Mammary microvascular endothelial cell (primary cell): ENCODE data around the gene CALML5.

DNA sequence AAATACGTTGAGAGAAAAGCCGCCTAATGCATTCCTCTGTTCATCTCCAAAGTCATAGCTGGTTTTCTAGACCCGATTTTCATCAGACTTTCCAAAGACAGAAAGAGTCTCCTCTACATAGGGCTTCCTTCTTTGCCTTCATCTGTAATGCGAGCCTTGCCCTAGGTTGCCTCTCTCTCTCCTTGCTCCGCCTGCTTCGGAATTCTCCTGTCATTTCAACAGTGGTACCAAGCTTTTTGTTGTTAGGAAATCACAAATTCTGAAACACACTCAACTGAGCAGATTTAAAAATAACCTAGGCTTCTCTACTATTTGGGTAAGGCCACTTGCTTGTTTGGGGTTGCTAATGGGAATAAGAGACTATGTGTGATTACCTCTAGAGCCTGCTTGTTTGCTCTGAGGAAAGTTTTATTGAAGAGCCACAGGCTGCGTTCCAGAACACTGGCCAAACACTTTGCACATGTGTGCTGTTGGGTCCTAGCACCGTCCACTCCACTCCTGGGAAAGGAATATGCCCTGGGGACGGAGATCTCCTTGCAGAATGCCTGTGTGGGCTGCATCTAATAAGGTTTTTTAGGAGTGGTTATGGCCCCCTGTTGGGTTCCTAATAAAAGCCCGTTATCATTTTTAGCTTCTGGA lies 68.5 kb upstream of the KLF6 start:
- RAMPAGE, long total RNA = no peak

DNA sequence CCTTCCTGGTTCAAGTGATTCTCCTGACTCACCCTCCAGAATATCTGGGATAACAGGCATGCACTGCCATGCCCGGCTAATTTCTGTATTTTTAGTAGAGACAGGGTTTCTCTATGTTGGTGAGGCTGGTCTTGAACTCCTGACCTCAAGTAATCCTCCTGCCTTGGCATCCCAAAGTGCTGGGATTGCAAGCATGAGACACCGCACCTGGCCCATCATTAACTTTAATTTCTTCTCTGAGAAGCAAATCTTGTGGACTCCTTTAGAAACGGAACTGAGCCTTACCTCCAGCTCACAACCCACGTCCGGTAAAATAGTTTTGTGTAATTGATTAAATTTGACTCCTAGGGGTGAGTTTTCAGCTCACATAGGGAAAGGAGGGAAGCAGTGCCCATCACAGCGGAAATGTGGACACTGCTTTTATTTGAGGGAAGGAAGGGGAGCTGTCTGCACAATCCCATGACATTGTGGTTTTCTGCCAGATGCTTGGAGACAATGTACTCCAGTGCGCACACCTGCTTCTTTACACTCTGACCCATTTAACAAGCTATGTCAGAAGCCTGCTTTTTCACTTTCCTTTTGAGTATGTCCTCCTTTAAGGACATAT lies 89.9 kb upstream of the KLF6 start:
- RAMPAGE, long total RNA = no peak

DNA sequence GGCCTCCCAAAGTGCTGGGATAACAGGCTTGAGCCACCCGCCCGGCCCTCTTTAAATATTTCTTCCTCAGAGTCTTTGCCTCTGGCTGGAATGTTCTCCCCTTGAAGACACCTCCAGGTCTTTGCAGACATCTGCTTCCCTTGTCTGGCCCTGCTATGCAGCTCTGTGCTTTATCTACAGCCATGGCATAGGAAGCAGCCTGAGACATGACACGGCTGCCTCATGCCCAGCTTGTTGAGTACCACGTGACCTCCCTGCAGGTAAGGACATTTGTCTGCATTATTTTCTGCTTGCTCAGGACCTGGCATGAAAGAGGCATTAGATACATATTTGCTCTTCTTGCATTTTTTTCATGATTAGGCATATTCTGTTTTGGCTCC lies 113.8 kb upstream of the KLF6 start:
- RAMPAGE, long total RNA = no peak

- RAMPAGE, long total RNA = no peak
Observed at GRCh38 chr10:3909205-3909876, 124.3 kb upstream of the KLF6 start.

DNA sequence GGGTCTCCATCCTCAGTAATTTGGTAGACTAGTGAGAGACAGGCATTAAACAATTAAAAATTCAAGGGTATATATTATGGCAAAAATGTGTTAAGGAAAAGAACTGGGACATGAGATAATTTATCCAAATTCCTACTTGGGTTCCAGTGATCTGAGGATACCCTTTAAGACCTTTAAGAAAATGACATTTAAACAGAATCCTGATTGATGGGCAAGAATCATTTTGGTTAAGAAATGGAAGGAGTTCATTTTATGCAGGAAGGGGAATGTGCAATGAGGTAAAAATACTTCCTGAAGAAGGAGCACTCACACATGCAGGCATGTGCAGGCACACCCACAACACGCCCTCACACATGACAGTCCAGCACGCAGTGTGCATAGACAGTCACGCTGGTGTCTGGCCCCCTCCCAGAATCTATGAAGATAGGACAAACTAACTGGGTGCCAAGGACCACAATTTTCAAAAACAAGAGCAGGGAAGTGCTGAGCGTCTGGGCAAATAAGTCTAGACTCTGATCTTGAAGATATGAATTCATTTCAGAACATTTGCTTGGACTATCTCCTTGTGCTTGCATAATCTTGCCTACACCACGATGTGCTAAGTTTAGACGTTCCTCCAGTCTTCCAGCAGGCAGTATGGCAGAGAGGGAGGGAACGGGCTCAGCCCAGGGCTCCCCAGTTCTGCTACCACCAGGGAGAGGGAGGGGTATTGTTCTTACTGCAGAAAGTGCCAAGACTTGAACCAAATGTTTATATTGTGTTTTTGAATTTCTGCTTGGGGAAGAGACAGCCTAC lies 276.4 kb upstream of the KLF6 start:
- RAMPAGE, long total RNA = no peak

GRCh38 chr10:4086378-4086926 lies 301.4 kb upstream of the KLF6 start:
- RAMPAGE, long total RNA = no peak

DNA sequence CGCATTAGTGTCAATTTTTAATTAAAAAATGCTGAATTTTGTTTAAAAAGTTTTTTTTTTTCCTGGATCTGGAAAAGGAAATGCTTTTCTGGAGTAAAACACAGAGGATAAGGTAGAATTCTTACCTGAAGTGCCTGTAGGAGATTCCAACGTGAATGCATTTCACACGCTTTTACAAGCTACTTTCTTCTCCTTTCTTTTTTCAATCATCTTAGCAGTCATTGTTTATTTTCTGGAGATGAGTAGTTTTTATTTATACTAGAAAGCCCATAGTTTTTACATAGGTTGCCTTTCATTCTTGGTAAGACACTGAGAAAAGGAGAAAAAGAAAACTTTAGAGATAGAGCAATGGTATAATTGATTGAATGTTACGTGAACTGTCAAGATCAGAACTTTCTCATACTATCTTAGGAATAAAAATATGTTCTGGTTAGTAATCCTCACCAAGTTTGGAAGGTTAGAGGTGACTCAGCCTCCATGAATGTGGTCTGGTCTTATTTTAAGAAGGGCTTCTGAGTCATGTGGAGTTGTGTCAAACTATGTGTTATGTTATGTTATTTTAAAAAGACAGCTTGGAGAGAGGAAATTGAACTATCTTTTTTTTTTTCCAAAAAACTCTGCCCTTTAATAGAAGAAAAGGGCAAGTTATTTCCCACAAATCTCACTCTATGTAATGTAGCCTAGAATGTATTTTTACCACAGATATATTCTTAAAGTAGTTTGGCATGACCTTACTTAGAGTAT lies 458.5 kb upstream of the KLF6 start:
- RAMPAGE, long total RNA = start-site peak on the minus strand centred at position 373 of the sequence, 37 bp wide, 111 and 25 reads in 2 replicates

DNA sequence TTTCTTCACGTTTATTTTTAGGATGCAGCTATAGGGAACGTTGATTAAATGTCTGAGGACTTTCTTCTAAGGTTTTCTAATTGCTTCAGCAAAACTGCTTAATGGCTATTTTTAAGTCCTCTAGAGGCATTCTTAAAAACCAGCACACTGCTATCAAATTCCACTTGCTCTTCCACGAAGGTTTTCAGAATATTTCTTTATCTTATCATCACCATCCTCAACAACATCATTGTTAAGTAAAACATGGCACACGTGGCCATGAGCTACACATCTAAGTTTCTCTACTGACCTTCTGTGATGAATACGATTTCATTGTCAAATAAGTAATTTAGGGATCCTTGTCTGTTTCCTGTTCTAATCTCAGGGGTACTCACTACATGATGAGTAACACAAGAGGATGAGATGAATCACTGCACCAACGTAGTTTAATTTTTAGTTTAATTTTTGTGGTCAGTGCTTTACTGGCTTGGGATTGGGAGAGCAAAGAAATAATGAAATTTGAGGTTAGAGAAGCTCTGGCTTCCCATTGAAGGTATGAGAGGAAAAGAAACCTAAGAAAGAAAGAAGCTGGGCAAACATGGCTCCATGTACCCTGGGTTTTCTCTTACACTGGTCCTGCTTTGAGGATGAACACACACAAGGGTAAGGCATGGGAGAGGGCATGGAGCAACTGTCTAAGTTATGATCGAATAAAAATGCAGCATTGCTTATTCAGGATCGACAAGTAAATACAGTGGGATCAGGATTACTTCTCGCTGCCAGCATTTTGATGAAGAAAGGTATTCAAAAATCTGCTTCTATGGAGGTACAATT lies 461.9 kb upstream of the KLF6 start:
- RAMPAGE, long total RNA = no peak

DNA sequence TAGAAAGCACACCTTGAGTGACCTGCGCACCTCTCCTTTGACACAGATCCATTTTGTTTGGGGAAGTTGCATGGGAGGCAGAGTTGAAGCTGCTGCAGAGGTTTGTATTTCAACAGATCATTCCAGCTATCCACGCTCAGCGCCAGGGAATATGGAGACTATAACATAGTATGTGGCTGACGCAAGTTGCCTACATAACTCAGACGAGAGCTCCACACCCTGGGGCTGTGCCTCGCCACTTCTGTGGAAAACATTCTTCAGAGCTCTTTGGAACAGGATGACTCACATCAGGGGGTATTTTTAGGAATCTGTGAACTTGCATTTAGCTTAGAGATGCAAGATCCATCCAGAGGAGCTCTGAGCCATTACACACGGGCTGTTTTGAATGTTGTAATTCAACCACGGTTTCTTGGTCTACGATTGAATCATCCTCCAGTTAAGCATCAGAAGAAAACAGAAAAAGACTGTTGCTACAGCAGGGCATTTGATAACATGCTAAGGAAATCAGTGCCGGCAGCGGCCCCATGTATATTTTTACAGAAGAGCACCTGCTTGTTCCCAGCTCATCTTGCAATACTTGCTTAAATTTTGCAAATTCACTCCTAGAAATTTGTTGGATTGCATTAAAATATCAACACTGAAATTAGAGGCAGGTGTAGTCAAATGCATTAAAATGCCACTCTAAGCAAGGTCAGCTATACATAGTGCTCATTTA lies 481.4 kb upstream of the AKR1E2 start:
- RAMPAGE, long total RNA = no peak

DNA sequence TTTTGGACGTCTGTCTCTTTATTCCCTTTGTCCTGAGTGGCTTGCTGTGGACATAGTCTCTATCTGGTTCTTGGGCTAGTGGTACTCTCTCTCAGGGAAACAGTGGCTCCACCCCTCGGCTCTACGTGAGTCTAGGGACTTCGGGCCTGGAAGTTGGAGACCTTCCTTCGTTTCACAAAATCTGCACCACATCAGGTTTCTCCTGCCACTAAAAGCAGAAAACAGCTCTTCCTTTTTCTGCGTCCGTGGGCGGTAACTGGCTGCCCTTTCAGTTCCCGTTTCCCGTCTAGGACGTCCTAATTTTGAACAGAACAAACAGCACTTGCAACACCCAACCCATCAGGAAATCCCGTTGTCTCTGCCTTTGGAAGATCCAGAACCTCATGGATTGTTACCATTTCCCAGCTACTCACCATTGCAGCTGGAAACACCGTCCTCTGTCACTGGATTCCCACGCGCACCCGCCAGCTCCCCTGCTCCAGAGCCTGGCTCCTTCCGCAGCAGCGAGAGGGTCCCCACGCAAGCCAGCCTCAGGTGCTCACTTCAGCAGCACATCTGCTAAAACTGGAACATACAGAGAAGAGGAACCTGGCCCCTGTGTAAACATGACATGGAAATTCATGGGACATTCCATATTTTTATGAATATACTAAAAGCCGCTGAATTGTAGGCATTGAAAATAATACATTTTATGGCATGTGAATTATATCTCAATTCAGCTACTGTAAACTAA lies 311.4 kb upstream of the AKR1E2 start:
- RAMPAGE, long total RNA = no peak

DNA sequence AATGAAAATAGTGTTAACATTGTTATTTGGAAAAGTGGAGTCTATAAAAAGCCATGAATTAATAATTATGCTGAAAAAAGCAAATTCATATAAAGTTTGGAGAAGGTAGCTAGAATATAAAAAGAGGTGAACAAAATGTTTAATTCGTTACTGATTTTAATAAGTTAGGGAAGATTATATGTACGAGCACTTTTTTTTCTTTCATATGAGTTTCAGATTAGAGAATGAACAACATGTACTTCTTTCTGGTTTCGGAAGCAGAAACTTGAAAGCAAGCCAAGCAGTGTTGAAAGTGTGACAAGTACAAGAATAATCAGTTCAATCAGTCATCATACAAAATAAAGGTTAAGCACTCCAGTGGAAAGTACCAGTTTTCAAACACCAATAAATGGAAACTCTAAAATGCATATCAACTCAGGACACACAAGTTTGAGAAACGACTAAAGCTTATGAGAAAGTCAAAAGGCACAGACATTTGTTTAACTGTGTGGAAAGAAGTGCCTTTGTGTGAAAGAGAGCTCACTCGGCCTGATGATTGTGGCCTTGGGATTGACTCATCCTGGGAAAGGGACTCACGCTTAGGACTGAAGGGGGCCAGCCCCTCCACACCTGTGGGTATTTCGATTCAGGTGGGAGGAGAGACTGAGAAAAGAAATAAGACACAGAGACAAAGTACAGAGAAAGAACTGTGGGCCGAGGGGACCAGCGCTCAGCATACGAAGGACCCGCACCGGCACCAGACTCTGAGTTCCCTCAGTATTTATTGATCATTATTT lies 60.7 kb upstream of the AKR1C1 start:
- RAMPAGE, long total RNA = no peak

DNA sequence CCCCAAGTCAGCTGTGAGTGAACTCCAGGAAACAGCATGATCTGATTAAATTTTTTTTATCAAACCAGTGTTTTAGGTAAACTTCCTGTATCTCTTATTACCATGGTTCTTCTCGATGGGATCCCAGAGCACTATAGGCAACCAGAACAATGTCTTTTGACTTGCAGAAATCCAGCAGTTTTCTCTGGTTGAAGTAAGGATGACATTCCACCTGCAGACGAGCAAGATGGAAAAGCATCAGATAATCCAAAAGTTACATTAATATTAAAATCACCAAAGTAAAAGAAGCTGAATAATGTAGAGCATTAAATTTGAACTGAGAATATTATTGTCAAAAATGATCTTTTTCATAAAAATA lies 8.0 kb downstream of the AKR1C2 start:
- RAMPAGE, long total RNA = no peak

- RAMPAGE, long total RNA = no peak
Observed at GRCh38 chr10:5014923-5015515, 11.4 kb upstream of the AKR1C2 start.

- RAMPAGE, long total RNA = no peak
Observed at GRCh38 chr10:5101867-5102584, 7.8 kb downstream of the AKR1C3 start.

GRCh38 chr10:5404309-5404653 lies 347 bp downstream of the TUBAL3 start:
- RAMPAGE, long total RNA = no peak

DNA sequence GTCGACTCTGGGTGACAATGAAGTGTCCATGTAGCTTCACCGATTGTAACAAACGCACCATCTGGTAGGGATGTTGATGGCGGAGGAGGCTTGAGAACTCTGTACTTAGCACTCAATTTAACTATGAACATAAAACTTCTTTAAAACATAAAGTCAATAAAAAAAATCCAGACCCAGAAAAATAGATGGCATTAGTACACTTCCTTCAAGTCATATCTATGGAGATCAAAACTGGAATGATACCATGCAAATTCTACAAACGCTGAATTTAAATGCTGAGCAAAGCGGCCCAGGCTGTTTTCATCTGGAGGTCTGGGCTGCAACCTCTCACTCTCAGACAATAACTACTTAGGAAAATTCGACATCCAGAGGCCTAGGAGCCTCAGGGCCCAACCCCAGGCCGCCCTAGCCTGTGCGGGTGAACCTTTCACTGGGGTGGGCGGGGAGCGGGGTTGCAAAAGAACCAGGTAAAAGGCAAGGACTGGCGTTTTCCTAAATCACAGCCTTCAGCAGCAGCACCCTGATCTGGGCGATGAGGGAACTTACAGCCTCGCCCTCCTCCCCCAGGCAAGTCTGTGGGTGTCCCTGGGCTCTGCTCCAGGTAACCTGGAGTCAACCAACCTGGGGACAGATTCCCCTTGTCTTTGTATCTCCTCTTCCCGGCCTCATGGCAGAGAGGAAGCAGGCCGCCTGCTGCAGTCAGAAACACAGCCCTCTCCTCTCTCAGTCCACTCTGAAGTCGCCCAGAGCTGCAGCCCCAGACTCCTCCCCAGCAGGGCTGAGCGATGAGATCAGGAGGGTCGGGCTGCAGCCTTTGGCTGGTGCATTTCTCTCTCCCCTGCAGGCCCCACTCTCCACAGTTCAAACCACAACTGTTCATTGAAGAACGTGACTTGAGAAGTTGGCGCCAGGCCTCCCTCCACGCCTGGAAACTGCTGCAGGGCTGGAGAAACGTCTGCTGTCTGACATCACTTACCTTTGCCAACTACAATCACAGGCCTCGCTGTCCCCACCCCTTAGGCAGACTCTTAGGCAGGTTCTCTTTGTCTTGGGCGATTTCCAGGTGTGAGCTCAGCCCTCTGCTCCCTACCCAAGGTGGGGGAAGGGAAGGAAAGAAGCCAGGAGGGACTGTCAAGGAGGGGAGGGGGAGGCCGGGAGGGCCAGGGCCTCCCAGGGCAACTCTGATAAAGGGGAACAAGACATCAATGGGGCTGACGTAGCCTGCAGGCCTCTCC lies 33.2 kb downstream of the CALML5 start:
- RAMPAGE, long total RNA = no peak

GRCh38 chr10:5479347-5479943 lies 19.9 kb downstream of the CALML5 start:
- RAMPAGE, long total RNA = no peak

DNA sequence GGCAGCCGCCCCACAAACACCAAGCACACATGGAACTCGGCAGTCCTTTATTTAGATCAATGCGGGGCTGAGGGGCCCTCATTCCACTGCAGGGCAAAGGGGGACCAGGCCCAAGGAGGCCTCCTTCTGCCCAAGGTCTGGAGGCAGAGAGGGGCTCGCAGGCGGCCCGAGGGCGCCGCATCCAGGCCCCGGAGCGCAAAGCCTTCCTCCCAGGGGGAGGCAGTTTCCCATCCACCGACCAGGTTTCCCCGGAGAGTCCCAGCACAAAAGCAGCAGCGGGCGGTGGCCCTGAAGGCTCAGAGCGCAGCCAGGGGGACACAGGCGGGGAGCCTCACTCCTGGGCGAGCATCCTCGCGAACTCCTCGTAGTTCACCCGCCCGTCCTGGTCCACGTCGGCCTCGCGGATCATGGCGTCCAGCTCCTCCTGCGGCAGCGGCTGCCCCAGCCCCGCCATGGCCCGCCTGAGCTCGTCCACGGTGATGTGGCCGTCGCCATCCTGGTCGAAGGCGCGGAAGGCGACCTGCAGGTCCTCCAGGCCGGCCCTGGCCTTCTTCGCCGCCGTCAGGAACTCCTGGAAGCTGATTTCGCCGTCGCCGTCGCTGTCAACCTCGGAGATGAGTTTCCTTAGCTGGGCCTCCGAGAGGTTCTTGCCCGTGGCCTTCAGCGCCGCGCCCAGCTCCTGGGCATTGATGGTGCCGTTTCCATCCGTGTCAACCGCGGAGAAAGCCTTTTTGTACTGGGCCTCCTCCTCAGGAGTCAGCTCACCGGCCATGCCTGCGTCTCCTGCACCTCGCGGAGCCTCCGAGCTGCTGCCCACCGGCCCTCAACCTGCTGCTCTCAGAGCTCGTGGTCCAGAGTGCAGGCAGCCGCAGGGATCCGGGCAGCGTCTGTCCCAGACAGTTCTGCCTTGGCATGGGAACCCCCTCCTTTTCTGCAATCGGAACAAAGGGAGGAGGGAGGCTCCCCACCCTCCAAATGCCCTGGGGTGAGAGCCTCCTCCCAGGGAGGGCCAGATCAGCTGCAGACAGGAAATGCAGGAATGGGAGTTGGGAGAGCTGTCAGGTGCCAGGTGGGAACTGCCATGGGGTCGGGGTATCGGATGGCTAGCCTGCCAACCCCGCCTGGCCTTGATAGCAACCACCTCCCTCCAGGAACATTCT lies at the start of gene CALML5:
Gene CALML5 (minus strand): TSS at position 904 of the 1,160 bp plus-strand sequence.
- RAMPAGE, long total RNA = no peak

DNA sequence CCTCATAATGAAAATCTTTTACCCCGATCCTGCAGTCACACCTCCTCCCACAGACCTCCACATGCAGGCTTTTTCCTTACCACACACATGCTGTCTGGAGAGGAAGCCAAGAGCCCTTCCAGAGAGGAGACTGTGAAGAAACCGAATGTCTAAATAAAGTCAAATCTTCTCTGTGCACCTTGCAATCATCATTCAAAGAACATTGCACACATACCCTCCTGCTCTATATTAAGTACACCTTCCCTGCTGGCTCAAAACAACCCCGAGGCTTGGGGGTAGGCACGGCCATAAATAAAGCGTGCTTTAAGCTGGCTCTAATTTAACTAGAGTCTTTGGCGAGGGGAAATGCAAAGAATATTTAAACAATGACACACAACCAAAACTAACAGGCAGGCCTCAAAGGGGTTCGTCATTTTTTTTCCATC lies 34.9 kb downstream of the CALML3 start:
- RAMPAGE, long total RNA = no peak

DNA sequence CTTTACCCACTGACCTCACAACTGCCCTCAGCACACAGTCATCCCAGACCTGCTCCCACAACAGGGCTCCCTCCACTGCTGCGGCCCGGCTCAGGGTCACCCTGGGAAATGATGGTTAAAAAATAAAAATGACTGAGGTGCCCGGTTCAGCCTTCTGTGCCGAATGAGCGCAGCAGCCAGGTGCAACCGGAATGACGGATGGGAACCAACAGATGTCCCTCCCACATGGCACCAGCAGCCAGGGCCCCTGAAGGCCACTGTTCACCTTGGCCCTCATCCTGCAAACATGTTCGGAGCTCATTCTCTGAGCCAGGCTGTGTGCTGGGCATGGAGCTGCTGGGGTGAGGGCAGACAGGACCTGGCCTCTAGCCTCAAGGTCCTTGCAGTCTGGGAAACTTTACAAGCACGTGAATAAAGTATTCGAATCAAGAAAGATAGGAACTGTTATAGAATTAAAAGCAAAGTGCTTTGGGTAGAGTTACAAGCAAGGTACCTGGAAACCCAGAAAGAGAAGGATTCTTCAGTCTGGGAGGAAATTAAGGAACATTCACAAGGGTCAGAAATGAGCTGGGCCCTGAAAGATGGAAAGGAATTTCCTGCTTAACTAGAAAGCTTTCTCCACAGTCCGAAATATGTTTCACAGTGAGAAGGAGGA lies 40.0 kb downstream of the ASB13 start:
- RAMPAGE, long total RNA = no peak